ENCODE results near the genes TRIM47 and RHBDF2.

DNA sequence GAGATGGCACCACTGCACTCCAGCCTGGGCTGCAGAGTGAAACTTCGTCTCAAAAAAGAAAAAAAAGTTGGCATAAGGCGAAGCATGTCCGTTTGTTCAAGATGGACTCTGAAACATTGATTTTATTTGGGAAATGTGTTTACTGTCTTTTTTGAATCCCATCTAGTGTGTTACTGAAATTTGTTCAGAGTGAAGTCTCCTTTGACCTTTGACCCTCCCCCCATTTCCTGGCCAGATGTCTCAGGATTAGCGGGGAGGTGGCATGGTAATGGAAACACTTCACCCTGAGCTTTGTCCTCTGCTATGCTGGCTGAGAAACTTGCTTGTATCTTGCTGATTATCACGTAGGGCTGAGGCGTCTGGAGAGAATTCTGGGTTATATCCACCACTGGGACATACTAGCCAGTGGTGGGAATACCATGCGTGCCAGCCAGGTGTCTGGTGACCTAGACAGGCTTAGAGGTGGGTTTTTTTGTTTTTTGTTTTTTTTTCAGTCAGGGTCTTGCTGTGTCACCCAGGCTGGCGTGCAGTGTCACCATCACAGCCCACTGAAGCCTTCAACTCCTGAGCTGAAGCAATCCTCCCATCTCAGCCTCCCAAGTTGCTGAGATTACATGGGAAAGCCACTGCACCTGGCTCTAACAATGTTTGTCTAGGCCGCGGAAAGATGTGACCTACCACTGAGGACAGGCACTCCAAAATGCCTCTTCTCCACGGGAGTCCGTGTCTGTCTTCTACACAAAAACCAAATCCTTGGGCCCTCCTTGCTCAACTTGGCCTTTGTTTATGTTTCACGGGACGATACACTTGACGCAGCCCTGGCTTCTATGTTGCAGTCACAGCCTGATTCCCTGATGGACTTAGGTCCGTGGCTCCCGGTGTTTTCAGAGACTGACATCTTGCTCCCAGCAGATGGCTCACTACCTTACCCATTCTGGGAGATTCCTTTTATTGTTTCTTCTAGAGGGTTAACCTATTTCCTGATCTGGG lies 6.6 kb upstream of the GALK1 start:
- PRO-cap, result no peak
- RAMPAGE, long total RNA, result no peak

- PRO-cap, result bidirectional peak, plus-strand start at chr17:75779538, minus-strand start at chr17:75779350
- RAMPAGE, long total RNA, result no peak
Observed at GRCh38 chr17:75778536-75779655, 683 bp downstream of the H3-3B start.

DNA sequence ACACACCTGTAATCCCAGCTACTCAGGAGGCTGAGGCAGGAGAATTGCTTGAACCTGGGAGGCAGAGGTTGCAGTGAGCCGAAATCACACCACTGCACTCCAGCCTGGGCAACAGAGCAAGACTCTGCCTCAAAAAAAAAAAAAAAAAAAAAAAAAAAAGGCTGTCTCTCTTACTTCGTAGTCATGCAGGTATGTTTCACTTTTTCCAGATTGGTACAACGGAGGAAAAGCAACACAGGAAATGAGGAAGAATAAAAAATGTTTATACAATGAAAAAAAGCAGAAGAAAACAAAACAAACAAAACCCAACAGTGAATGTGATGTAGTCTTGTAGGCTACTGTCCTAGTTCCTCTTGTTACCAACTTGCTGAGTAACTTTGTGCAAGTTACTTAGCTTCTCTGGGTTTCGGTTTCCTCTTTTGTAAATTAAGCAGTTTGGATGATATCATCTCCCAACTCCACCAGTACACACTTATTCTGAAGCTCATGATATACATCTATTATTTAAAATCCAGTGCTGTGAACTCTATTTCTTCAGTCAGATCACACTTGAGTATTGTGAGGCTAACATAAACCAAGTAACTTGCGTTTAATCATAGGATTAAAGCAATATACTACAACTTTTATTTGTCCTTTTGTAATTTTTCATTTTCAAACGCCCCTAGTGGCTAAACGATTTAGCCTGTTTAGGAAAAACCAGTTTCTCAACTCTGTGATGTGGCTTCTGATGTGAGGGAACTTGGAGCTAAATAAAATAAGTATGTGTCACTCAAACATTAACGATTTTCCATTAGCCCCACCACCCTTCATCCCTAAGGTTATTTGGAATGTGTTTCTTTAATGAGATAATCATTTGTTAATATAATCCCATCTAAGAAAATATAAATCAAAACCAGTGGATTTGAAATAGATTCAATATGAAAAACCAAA lies 1.5 kb upstream of the UNK start:
- PRO-cap, result no peak
- RAMPAGE, long total RNA, result no peak

- PRO-cap, result no peak
- RAMPAGE, long total RNA, result no peak
Observed at GRCh38 chr17:75783794-75784487, 665 bp upstream of the UNK start.

GRCh38 chr17:75822921-75823563 lies 21.2 kb downstream of the UNC13D start:
- PRO-cap, result no peak
- RAMPAGE, long total RNA, result no peak

DNA sequence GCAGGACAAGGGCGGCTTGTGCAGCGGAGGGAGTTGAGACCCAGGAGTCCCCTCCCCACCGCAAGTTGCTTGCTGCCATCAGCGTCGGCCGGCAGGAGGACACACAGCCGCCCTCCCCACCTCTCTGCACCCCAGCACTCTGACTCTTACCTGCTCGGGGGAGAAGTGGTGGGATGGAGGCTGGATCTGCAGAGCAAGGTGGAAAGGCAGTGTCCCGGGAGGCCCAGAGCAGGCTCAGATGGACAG lies 947 bp downstream of the UNC13D start:
- PRO-cap, result no peak
- RAMPAGE, long total RNA, result no peak

GRCh38 chr17:75848415-75849153 lies 4.4 kb upstream of the UNC13D start:
- PRO-cap, result no peak
- RAMPAGE, long total RNA, result no peak

DNA sequence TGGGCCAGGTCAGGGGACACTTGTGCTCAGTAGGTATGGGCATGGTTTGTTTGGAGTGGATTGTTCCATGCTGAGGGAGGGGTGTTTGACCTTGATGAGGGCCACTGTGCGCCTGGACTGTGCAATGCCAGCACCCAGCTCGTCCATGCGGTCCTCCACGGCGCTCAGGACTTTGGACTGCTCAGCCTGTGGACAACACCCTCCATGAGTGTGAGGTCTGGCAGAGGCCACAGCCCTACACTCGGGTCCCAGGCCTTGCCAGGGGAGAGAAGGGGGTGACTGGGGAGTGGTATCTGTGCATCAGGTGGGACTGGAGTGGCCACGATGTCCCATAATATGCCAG lies 1.8 kb downstream of the TRIM47 start:
- PRO-cap, result no peak
- RAMPAGE, long total RNA, result no peak

DNA sequence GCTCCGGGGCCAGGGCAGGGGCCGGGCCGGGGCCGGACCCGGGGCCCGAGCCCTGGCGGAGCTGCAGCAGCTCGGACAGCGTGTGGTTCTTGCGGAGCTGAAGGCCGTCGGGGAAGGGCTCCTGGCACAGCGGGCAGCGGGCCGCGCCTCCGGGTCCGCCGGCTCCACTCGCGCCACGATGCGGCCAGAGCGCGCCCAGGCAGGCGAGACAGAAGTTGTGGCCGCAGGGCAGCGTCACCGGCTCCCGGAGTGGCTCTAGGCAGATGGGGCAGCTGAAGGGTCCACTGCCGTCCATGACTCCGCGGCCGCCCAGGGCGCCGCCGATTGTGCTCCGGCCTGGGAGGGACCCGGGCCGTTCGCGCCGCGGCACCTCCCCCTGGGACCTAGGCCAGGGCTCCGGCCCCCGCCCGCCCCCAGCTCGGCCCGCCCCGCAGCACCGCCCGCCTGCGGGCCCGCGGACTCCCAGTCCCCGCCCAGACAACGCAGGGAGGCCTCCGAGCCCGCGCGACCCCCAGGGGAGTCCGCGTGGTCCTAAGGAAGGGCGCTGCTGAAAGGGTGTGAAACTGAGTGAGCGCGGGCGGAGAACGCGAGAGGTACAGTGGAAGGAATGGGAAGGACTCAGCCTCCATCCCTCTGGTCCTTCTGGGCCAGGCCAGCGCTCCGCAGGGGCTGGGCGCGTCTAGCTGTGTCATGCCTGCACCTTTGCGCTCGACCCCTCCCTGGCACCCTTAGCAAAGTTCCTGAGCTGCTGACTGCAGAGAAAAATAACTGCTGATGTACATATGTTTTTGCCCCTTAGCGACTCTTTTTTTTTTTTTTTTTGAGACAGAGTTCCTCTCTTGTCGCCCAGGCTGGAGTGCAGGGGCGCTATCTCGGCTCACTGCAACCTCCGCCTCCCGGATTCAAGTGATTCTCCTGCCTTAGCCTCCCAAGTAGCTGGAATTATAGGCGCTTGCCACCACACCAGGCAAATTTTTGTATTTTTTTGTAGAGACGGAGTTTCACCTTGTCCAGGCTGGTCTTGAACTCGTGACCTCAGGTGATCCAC lies at the start of gene TRIM47:
Gene TRIM47, minus strand, starts transcription at position 328 of the 1,048 bp plus-strand sequence.
- PRO-cap, result bidirectional peak, plus-strand start at position 476 of the sequence, minus-strand start at position 326 of the sequence; unidirectional peak, minus-strand start at position 704 of the sequence
- RAMPAGE, long total RNA, result no peak

GRCh38 chr17:76009582-76010796 lies 9.3 kb downstream of the CDK3 start:
- PRO-cap, result no peak
- RAMPAGE, long total RNA, result no peak

GRCh38 chr17:76017330-76017628 lies 9.8 kb downstream of the EVPL start:
- PRO-cap, result unidirectional peak, plus-strand start at chr17:76017574
- RAMPAGE, long total RNA, result no peak

- PRO-cap, result no peak
- RAMPAGE, long total RNA, result no peak
Observed at GRCh38 chr17:76026170-76026369, 1.0 kb downstream of the EVPL start.

DNA sequence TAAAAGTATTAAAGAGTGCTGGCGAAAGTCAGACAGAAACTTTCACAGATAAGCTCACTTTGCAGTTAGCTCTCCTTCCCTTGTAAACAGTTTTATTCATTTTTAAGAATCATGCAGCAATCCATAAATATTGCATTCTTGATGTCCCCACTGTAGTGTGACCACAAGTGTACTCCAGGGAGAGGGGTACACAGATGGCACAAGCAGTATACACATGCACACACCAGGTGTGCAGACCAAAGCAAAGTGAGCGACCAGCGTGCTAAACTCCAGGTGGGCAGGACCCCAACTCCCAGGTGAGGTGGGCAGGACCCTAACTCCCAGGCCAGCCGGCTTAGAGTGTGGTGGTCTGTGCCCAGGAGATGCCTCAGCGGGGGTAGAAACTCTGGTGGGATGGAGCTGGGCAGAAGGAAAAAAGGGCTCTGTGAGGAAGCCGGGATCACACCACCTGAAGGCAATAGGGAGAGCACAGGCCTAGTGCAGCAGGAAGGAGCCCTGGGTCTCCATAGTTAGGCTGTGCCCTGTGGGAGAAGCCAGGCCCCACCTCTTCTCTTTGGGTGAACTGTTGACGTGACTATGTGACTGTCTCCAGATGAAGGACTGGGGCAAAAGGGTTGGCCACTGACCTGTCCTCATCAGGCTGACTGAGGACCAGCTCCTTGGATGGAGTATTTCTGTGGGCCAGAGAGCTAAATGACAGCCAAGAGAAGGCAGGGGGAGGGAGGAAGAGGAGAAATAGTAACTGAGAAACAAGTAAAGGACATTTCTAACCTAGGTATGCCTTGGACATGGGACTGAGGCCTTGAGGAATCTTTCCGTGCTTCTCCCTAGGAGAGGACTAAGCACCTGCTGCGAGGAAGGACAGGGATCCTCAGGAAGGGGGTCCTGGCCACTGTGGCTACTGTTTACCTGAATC lies 1.6 kb upstream of the FOXJ1 start:
- PRO-cap, result no peak
- RAMPAGE, long total RNA, result no peak

DNA sequence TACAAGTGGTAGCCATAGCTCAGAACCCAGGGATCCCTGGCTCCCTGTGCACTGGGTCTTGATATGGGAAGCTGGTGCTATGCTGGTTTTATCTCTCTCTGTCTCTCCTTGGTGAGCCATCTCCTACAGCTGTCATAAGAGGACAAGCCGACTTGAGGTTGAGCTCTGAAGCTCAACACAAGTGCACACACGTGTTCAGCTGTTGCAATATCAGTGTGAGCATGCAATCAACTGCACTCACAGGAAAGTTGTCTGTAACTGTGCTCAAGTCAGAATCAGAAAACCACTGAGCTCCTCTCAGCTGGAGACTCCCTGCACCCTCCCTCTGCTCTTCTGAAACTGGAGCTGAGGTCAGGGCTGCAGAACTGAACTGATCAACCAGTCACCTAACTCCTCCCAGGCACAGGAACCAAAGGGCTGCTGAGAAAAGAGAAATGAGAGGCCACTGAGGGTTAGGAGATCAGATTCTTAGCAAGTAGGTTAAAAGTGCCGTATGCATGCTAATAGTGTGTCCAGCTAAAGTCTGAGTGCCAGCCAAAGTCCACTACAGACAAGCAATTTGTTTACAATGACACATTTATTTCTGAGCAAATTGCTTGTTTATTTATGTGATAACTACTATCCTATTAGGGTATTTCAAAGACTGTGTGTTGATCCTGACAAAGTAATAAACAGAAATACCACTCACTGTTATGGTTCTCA lies 6.2 kb upstream of the RNF157 start:
- PRO-cap, result no peak
- RAMPAGE, long total RNA, result no peak

- PRO-cap, result no peak
- RAMPAGE, long total RNA, result no peak
Observed at GRCh38 chr17:76256606-76257169, 8.5 kb upstream of the UBALD2 start.

GRCh38 chr17:76350501-76350896 lies 3.2 kb downstream of the PRPSAP1 start:
- PRO-cap, result no peak
- RAMPAGE, long total RNA, result no peak

GRCh38 chr17:76474235-76474800 lies 6.9 kb downstream of the AANAT start:
- PRO-cap, result no peak
- RAMPAGE, long total RNA, result no peak

- PRO-cap, result no peak
- RAMPAGE, long total RNA, result no peak
Observed at GRCh38 chr17:76498777-76499873, 2.1 kb downstream of the RHBDF2 start.

DNA sequence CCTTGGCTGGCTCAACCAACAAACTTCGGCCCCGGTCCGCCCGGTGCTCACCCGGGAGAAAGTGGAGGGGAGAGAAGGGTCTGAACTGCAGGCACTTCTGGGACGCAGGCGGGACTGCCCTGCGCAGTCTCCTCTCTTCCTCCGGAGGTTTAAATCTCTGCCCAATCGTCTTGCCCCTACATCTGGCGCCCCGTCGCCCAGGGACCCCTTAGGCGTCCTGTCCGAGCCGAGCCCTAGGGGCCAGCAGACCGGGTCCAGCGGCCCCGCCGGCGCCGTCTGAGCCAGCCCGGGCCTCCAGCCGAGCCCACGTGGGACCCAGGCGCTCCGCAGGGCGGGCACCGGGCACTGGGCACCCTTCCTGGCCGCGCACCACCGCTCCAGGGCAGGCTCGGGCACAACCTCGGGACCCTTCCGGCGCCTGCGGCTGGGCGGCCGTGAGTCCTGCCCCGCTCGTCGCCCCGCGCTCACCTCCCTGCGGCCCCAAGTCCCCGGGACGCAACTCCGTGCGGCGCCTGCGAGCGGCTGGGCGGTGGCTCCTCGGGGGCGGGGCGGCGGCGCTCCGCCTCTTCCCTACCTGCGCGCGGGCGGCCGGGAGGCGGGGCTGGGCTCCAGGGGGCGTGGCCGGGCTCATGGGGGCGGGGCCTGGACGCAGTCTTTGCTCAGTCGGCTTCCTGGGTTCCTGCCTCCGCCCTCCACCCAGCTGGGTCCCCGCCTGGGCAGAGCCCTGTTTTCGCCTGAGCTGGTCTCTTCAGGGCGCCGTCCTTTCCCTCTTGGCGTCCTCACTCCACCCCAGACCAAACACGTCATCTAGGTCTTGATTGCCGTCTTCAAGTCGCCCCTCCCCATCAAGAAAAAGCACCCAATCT lies at the start of gene RHBDF2:
Gene RHBDF2, minus strand, starts transcription at position 539 of the 866 bp plus-strand sequence.
- PRO-cap, result bidirectional peak, plus-strand start at position 662 of the sequence, minus-strand start at position 466 of the sequence
- RAMPAGE, long total RNA, result start-site peak on the minus strand centred at position 527 of the sequence, 48 bp wide, 28 and 35 reads in 2 replicates

- PRO-cap, result no peak
- RAMPAGE, long total RNA, result no peak
Observed at GRCh38 chr17:76524808-76525251, 12.7 kb downstream of the CYGB start.

Measured in urinary bladder (tissue), 3 donors.